Sternocleidomastoid (tissue), 1 donor: Measurements from ENCODE around the gene INVS.

DNA sequence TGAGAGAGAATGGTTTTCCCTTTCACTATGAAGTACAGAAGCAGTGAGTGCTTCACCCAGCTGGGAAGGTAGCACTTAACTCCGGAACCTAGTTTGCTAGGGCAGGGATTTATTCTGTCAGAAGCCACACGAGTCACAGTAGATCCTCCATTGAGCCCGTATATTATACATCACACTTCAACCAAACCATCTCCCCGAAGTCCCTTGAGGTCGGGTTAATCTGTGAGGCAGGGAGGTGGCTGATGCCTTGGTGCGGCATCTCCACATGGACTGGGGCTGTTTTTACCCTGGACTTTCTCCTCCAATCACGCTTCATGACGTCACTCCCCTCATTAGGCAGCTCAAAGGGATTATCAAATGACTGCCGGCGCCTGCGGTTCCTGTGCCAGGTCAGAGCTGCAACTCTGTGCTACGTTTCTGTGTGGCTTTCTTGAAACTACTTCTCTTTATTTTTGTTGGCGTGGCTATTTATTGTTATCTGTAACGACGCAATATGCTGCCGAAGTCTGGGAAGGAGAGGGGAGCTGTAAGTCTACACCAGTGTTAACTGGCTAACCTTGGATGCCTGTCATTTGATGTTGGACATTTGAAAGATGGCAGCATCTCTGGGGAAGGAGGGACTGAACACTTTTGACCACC is 53.7 kb downstream of the TMOD1 start:
- PRO-cap, result no peak

DNA sequence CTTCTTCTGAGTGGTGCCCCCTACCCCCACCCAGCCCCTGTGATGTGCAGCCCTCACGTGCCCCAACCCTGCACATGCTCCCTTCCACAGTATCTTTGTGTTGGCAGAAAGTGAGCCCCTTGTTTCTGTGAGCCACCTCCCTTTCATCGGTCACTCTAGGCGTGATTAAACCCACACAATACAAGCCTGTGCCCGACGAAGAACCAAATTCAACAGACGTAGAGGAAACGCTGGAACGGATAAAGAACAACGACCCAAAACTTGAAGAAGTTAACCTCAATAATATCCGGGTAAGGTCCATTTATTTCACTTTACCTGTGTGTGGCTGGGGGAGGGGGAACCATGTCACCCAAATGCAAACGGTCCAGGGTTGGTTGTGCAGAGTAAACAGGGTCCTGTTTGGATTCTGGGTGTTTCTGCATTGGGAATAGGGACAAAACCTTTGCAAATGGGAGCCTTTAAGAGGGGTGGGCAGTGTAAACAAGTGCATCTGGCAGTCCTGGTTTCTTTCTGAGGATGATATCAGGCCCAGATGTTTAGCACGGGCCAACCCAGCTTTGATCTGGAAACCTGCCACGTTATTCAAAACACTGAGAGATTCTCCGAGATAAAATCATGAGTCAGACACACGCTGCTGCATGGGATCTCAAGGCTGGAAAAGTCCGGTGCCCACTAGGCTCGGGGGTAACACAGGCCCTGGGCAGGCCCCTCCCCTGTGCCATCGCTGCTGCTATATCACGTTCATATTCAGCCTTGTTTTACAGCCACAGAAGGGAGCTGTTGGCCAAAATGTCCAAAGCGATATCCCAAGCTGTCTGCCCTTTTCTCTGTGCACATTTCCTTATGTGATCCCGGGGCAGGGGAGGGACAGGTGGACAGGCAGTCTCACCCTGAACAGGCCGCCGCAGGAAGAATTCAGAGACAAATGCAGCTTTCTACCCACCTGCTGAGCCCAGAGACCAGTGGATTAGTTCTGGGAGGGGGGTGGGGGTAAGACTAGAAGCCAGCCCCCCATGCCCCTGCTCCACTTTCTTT is 62.7 kb downstream of the TMOD1 start:
- PRO-cap, result no peak

DNA sequence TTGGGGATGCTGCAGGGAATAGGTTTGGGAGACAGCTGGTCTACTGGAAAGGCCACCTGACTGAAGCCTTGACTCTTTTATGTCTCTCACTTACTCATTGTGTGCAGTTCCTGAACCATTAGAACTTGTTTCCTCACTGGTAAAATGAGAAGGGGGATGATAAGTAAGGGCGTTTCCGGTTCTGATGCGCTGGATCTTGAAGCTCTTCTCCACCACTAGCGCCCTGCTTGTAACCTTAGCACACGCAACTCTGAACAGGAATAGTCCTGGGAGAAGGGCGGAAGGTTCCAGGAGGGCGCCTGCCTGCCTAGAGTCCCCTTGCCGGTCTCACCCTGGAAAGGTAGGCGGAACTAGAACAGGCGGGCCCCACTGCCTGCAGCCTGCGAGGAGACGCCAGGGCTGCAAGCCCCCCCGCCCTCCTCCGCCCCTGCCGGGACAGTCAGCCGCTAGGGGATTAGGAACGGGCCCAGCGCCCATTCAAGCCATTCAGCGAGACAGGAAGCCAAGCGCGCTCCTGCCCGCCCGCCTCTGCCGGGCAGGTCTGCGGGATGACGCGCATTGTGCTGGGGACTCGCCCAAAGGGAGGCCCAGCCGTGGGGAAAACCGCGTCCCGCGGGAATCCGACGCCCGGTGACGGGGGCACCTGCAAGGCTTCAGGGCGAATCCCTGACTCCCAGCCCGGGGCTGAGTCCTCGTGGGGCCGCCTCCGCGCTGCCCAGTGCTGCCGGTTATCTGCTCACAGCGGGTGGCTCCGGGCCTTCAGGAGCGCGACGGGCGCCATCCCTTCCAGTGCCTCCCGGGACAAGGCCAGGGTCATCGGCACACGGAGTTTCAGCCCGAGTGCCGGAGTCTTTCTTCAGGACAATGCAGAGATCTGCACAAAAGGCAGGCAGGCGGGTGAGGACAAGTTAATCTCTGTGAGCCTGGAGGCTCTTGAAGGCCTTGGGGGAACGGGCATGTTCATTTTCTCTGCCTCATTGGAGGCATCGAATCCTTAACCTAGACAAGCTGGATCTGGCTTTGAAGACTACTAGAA is 44.1 kb upstream of the XPA start:
- PRO-cap, result no peak

GRCh38 chr9:97918366-97919071 is 3.8 kb downstream of the TRMO start:
- PRO-cap, result no peak

GRCh38 chr9:98045314-98045844 is 11.2 kb upstream of the NANS start:
- PRO-cap, result no peak

DNA sequence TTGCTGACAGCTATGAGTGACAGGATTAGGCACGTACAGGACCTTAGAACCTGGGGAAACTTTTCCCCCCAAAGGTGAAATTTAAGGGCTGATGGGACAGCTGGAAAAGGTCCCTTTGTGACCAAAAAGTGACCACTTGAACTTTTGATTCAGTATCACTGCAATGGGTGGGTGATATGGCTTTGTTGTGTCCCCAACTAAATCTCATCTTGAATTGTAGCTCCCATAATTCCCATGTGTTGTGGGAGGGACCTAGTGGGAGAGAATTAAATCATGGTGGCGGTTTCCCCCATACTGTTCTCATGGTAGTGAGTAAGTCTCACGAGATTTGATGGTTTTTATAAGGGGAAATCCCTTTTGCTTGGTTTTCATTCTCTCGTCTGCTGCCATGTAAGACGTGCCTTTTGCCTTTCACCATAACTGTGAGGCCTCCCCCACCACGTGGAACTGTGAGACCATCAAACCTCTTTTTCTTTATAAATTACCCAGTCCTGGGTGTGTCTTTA is 9.6 kb upstream of the NANS start:
- PRO-cap, result no peak

GRCh38 chr9:98066126-98066684 is 9.7 kb downstream of the NANS start:
- PRO-cap, result no peak

- PRO-cap, result no peak
Measured at GRCh38 chr9:98168876-98169586, 23.4 kb downstream of the CORO2A start.

DNA sequence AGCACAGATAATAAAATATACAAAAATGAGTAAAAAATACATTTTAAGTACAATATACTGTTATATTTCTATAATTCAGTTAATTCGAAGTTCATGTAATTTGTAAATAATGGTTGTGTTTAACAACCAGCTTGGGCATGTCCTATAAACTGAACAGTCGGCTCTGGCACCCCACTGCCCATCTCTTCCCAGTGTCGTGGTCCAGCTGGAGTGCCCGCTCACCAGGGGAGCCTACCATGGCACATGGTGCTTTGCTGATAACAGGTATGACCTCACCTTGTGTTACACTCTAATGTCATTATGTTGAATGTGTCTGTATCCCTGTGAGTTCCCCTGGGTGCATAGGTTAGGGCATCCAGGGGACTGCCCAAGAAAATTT is 42.6 kb downstream of the ANKS6 start:
- PRO-cap, result no peak

GRCh38 chr9:98808334-98809278 is 1.1 kb downstream of the GALNT12 start:
- PRO-cap, result bidirectional peak, plus-strand start at chr9:98808773, minus-strand start at chr9:98808605

- PRO-cap, result no peak
Measured at GRCh38 chr9:99107599-99108031, 2.7 kb downstream of the TGFBR1 start.

- PRO-cap, result no peak
Measured at GRCh38 chr9:99137607-99138188, 32.8 kb downstream of the TGFBR1 start.

- PRO-cap, result no peak
Measured at GRCh38 chr9:99239279-99240079, 17.4 kb downstream of the SEC61B start.

- PRO-cap, result no peak
Measured at GRCh38 chr9:99830909-99831306, 9.2 kb downstream of the NR4A3 start.

GRCh38 chr9:99867922-99868341 is 38.5 kb upstream of the STX17 start:
- PRO-cap, result no peak

DNA sequence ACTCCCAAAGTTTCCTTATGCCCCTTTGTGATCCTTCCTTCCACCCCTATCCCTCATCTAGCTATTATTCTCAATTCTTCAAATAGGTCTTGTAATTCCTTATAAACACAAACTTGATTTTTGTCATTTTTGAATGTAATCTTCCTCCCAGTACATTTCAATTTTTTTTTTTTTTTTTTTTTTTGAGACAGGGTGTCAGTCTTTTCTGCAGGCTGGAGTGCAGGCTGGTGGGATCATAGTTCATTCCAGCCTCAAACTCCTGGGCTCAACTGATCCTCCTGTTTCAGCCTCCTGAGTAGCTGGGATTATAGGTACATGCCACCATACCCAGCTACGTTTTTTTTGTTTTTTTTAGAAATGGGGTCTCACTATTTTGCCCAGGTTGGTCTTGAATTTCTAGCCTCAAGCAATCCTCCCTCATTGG is 2.2 kb upstream of the STX17 start:
- PRO-cap, result no peak

- PRO-cap, result no peak
Measured at GRCh38 chr9:100002570-100002894, 96.1 kb downstream of the STX17 start.

DNA sequence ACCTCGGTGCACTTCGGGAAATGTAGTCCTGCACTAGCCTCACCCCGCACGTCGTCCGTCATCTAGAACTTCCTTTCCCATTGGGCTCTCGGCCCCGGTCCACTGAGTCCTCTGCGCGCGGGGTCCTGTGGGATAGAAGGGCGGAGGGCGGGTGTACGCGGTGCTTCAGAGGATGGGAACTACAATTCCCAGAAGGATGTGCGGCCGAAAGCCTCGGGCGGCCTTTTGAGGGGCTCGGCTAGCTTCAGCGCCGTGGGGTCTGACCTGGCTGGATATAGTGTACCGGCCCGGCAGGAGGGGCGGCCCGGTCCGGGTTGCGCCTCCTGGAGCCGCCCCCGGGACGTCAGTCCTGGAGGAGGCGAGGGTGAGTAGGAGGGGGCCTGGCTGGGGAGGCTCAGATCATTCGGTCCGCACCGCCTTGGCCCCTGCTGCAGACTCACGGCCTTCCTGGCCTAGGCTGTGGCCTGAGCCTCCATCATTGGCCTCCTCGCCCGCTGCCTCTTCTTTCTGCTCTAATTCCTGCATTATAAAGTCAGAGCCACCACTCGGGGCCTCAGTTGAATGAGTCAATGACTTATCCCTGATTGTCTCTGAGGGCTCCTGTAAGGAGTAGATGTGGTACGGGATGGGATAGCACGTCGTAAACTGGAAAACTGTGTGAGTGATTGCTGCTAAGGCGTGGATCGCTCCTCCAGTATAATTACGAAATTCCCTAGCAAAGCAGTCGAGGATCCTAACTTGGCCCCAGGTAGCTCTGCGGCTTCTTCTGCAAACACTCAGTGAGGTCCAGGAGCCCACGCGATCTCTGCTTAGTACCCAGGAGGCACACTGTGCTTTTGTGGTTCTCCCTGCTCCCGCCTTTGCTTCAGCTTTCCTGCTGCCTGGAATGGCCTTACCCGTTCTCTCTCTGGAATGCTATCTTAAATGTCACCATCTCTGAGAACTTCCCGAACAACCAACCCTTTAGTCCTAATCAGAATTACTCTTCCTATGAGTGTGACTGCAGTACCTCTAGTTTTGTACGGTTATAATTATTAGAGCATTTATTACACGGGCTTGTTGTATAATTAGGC is at the start of gene INVS:
INVS (plus strand) TSS at position 191 of the 1,073 bp plus-strand sequence.
- PRO-cap, result bidirectional peak, plus-strand start at position 191 of the sequence, minus-strand start outside the sequence; unidirectional peak, minus-strand start at position 438 of the sequence

DNA sequence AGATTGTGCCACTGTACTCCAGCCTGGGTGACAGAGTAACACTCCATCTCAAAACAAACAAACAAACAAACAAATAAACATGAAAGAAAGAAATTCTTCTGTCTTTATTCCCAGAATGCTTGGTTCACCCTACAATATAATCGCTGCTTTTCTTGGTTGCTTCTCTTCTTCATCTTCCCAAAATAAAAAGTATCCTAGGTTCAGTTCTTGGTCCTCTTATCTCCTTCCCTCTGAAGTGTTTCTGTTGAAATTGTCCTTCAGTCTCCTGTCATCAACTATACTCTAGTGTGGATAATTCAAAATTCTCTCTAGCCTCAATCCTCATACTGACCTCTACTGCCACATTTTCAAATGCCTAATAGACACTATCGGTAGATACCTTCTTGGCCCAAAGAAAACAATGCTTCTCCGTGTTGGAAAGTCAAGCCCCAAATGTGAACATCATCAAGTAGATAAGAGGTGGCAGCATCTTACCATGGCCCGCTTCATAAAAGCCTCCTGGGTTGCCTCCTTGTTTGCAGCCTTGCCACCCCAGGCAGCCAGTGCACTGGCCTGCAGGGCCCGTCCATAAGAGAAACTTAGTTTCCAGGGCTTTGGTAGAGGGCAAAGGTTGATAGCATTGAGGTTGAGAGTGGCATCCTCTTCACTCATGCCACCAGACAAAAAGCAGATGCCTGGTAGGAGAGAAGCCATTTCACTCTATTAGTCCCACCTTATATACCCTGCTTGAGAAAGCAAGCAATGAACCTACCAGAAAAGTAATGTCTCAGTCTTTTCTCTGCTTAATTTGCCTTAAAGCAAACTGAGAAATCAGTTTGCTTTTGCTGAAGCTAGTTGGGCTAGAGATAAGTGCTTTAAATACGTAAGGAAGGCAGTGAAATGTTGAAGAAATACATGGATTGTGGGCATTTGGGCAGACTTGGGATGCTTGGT is 10.9 kb downstream of the ALDOB start:
- PRO-cap, result no peak

- PRO-cap, result no peak
Measured at GRCh38 chr9:101429783-101430307, 5.7 kb downstream of the ALDOB start.